Measurements from ENCODE around the gene PABPC1L2B.

DNA sequence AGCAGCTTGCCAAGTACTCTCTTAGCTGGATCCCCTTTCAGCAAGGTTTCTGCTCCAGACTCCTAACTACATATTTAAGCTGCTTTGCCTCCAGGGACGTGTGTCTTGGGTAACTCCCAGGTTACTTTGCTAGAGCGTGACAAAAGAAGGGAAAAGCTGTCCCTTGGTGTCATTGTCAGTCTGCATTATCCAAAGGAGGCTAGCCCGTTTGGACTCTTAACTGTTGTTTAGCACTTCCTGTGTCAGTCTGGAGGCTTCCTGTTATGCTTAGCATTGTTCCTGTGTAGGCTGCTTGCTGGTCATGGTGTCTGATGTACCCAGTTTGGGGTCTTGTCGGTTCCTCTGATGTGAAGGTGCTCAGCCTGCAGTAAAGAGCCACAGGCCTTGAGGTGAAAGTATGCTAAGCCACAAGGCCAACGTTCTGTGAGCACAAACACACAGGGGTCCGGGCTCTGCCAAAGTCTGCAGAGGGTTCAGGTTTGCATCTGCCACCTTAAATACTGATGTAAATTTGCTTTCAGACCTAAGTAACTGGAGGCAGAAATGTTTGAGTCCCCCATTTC lies 11.5 kb downstream of the CXCR3 start:
- RAMPAGE, long total RNA = no peak
- RRBS = no CpG with 5 or more reads among the region's 6 CpGs

DNA sequence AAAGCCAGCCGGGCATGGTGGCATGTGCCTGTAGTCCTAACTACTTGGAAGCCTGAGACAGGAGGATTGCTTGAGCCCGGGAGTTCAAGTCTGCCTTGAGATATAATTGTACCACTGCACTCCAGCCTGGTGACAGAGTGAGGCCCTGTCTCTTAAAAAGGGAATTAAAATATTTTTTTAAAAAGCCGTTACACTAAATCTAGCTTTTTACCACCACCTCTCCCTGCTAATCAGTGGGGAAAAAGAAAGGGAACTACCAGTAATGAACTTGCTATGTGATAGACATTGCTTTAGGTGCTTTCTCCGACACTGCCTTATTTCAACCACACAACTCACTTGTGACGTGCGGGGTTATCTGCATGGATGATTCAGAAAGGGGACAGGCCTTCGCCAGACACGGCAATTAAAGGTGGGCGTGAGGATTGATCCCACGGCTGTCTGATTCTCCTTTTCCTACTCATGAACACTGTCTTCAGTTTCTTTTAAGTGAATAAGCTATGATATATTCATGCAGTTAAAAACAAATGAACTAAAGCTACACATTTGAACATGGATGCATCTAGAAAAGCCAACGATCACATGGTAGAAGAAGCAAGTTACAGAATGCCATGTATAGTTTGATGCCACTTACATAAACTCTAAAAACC lies 849 bp upstream of the CXCR3 start:
- RAMPAGE, long total RNA = no peak
- RRBS = no CpG with 5 or more reads among the region's 11 CpGs

- RAMPAGE, long total RNA = no peak
- RRBS = no CpG with 5 or more reads among the region's 3 CpGs
Observed at GRCh38 chrX:71941760-71942160, 31.1 kb downstream of the NHSL2 start.

DNA sequence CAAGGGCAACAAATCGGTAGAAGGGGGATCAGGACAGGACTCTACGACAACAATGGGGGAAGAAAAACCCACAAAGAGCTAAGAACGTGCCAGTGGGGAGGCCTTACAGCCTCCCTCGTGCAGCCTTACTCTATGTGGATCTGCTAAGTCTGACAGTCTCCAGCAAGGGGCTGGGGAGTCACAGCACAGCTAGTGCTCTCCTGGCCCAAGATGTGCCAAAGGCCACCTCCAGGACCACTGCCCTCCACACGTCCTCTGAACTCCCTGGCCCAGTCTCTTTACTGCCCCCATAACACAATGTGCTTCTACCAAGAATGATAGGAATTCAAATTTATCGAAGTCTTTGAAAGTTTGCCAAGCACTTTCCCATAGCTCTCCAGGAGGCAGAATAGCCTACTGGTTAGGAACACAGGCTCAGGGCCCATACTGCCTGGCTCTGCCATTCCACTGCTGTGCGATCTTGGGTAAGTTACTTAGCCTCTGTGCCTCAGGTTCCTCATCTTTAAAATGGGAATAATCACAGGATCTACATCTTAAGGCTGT lies 86.6 kb downstream of the NHSL2 start:
- RAMPAGE, long total RNA = no peak
- RRBS = no CpG with 5 or more reads among the region's 7 CpGs

DNA sequence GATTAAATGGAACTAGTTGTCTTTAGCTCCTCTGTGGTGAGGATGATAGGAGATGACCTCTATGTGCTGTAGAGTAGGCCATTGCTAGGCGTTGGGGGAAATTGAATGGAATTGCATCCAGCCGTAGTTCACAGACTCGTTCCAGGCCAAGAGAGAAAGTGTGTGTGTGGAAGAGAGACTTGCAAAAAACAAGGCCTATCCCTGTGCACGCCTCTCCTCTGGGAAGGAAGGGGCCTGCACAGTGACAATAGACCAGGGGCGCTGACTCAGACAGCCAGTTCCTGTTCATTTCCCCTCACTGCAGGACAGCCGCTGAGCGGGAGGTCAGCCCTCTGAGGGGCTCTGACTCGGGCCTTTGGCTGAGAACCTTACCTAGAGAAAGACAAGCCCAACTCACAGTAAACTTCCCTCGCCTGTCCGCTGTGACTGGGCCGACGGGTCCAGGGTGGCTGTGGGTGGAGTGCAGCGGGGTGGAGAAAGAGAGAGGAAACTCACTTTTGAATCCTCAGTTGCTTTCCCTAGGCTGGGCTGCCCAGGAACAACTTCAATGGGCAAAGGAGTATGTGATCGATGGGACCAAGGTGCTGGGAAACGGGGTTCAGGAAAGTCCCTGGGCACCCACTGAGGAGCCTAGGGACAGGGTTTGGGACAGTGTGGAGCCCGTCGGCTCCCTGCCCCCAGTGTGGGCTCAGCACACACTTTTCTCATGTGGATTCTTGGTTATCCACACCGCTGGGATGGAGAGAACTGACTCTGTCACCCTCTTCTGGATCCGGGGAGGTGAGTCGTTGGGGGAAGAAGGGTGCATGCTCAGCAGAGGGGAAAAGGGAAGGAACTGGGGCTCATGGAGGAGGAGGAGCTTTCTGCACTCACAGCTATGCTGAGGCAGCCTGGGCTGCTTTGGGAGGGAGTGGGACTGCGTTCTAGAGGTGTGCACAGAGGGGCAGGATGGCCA lies 101.8 kb upstream of the PIN4 start:
- RAMPAGE, long total RNA = no peak
- RRBS = no CpG with 5 or more reads among the region's 21 CpGs

- RAMPAGE, long total RNA = no peak
- RRBS = no CpG with 5 or more reads among the region's 6 CpGs
Observed at GRCh38 chrX:72144133-72144716, 37.3 kb upstream of the PIN4 start.

DNA sequence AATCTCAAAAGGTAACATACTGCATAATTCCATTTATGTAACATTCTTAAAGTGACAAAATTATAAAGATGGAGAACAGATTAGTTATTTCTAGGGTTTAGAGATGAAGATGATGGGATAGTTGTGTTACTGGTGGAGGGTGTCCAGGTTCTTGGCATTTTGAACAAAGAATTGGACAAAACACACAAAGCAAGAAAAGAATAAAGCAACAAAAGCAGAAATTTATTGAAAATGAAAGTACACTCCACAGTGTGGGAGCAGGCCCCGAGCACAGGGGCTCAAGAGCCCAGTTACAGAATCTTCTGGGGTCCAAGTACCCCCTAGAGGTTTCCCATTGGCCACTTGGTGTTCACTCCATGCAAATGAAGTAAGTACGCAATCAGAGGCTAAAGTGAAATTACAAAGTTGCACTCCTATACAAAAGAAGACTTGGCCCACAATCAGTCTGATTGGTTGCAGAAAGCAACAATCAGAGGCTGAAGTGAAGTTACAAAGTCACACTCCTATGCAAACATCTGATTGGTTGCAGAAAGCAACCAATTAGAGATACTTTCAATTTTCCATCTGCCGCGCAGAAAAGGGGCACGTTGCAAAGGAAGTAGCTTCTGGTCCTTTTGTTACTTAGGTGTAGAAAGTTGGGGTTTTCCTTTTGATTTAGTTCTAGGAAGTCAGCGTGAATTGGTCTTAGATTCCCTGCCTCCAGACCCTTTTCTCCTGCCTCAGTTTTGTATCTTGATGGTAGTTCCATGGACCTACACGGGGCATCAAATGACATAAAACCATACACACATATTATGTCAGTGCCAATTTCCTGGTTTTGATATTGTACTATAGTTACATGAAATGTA lies 12.6 kb upstream of the PIN4 start:
- RAMPAGE, long total RNA = no peak
- RRBS = no CpG with 5 or more reads among the region's 7 CpGs

- RAMPAGE, long total RNA = no peak
- RRBS = no CpG with 5 or more reads among the region's 18 CpGs
Observed at GRCh38 chrX:72266981-72267452, 10.0 kb downstream of the RPS4X start.

GRCh38 chrX:72272469-72272930 lies 4.5 kb downstream of the RPS4X start:
- RAMPAGE, long total RNA = no peak
- RRBS = no CpG with 5 or more reads among the region's 4 CpGs

DNA sequence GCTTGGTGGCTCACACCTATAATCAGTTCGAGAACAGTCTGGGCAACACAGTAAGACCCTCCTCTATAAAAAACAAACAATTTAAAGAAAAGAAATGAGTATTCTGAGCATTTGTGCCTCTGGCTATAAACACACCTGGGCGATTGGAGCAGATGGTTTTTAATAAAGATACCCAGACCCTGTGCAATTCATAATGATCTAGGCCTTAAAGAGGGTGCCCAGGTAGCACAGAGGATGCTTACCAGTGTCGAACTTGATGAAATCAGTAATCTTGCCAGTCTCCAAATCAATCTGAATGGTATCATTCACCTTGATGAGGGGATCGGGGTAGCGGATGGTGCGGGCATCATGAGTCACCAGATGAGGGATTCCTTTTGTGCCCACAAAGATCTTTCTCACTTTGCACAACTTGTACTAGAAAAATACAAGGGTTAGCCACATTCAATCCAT lies 3.5 kb downstream of the RPS4X start:
- RAMPAGE, long total RNA = no peak
- RRBS = no CpG with 5 or more reads among the region's 6 CpGs

- RAMPAGE, long total RNA = no peak
- RRBS = no CpG with 5 or more reads among the region's 18 CpGs
Observed at GRCh38 chrX:72553948-72555211, 18.3 kb downstream of the HDAC8 start.

GRCh38 chrX:73002712-73003165 lies at the start of gene PABPC1L2B:
TSS of gene PABPC1L2B (plus strand) at chrX:73002939.
- RAMPAGE, long total RNA = no peak
- RRBS = no CpG with 5 or more reads among the region's 48 CpGs

- RAMPAGE, long total RNA = no peak
- RRBS = no CpG with 5 or more reads among the region's 3 CpGs
Observed at GRCh38 chrX:73820497-73821048, 257.6 kb downstream of the CHIC1 start.

DNA sequence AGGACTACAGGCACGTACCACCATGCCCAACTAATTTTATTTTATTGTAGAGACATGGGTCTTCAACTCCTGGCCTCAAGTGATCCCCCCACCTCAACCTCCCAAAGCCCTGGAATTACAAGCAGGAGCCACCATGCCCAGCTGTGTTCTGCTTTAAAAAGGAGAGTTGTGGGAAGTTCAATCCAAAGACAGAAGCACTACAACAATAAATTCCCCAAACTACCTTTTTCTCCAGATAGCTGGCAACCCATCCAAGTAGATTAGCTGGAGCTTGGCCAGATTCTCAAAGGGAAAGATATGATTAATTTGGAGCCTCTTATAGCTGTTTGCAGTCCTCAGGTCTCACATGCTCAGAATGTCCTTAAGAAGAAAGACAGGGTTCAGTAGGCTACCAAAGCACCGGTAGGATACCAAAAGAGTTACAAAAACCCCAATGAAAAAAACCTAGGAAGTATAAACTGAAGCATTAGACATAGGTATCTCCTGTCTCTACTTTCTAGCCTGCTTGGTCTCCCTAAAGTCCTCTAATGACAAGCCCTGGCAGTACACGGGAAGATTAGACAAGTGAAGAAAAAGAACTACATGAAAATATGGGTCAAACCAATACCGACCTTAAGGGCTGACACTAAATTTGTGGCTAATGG lies 270.1 kb downstream of the CHIC1 start:
- RAMPAGE, long total RNA = no peak
- RRBS = no CpG with 5 or more reads among the region's 4 CpGs

- RAMPAGE, long total RNA = no peak
- RRBS = no CpG with 5 or more reads among the region's 13 CpGs
Observed at GRCh38 chrX:73848954-73850049, 286.3 kb downstream of the CHIC1 start.

- RAMPAGE, long total RNA = no peak
- RRBS = no CpG with 5 or more reads among the region's 2 CpGs
Observed at GRCh38 chrX:74045109-74045421, 258.9 kb upstream of the ZCCHC13 start.

- RAMPAGE, long total RNA = no peak
- RRBS = no CpG with 5 or more reads among the region's 9 CpGs
Observed at GRCh38 chrX:74267833-74268859, 35.8 kb upstream of the ZCCHC13 start.

GRCh38 chrX:74420393-74421229 lies 682 bp upstream of the SLC16A2 start:
- RAMPAGE, long total RNA = no peak
- RRBS = 19% methylated on average over 13 of the region's 53 CpGs

- RAMPAGE, long total RNA = no peak
- RRBS = no CpG with 5 or more reads among the region's 33 CpGs
Observed at GRCh38 chrX:74422565-74423045, 1.3 kb downstream of the SLC16A2 start.

DNA sequence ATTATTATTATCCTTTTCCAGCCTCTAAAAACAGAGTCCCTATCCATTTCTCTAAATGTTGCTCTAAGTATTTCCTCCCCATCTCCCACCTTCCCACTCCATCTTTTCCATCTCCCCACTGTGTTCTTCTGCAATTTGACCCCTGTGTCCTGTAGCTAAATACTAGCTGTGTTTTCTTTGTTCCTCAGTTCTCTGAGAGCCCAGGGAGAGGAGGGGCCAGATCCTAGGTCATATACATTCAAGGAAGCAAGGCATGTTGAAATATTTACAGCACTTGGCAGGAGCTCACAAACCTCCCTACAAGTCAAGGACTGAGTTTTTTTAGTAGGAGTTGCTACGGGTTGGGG lies 10.5 kb downstream of the SLC16A2 start:
- RAMPAGE, long total RNA = no peak
- RRBS = no CpG with 5 or more reads among the region's 1 CpG

Data from hepatocyte (in vitro differentiated cells and primary cell).